ENCODE measurements around the gene TSPAN3.

GRCh38 chr15:74638589-74639532 is 23.2 kb downstream of the CLK3 start:
- RRBS, 2 experiments = no CpG with 5 or more reads among the region's 7 CpGs

DNA sequence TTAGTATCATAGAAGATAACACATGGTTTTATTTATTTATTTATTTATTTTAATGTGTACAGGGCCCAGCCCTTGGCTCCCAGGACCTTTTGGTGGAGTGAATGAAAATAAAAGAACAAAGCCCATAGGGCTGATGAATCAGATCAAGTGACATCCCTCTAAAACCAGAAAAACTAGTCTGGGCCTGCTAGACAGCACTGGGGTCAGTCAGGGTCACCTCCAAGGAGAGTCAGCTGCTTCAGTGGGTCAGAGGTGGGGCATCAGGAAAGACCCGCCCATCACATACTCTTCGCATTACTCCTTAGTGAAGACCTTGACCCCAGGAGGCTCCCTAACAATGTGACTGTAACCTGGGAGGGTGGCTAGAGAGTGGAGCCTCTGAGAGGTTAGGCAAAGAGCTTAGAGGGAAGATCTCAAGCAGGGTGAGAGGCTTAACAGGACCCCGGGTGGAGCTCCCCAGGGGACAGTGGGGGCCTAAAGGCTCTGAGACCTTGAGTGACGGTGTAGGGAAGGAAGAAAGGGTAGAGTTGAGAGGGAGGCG is 12.9 kb downstream of the PPCDC start:
- RRBS, 2 experiments = no CpG with 5 or more reads among the region's 5 CpGs

- RRBS, 2 experiments = no CpG with 5 or more reads among the region's 7 CpGs
Measured at GRCh38 chr15:75065114-75065963, 41.9 kb downstream of the PPCDC start.

DNA sequence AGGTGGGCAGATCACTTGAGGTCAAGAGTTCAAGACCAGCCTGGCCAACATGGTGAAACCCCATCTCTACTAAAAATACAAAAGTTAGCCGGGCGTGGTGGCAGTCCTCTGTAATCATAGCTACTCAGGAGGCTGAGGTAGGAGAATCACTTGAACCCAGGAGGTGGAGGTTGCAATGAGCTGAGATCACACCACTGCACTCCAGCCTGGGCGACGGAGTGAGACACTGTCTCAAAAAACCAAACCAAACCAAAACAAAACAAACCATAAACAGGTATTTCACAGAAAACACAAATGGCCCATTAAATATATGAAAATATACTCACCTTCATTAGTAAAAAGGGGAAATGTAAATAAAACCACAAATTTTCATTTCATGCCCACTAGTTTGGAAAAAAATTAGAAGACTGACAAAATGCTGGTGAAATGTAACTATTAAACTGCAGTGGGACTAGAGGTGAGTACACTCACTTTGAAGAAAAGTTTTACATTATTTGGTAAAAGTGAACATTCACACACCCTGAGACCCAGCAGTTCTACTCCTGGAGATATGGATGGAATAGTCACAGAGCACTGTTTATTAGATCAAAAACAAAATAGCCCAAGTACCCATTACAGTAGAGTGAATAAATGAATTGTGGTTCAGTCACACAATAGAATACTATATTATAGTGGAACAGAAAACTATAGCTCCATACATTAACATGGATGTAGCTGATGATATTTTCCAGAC is 71.7 kb downstream of the PPCDC start:
- RRBS, 2 experiments = no CpG with 5 or more reads among the region's 4 CpGs

DNA sequence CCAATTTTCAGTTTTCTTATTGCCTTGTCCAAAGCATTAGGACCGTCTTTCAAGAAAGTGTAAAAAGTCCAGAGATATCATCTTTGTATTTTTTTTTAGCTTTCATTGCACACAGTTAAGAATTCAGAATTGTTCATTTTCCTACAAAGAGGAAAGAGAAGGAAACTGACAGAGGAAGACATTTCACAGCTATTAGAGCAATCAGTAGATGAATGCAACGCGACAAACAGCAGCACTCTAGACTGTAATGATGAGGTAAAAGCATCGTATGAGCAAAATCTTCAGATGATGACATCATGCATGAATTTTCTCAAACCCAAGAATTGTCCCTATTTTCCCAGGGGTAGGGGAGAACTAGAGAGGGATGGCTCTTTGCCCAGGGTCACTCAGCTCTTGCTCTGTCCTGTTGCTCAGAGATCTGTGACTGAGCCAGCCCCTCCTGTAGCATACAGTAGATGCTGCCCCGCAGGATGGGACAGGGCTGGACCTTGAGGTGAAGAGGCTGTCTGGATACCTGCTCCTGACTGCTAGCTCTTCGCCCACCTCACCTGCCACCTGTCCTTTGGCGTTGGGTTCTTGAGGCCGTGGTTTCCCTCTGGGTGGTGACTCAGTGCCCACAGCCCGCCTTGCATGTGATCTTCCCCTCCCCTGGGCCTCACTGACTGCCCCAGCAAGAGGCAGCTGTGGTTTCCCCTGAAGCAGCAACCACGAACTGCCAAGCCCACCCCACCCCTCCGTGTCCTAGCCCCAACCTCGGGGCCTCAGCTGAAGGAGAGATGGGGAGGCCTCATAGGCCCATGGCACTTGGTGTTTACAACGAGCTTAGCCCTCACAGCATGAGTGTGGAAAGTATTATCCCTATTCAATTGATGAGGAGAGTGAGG is 84.9 kb downstream of the PPCDC start:
- RRBS, 2 experiments = no CpG with 5 or more reads among the region's 13 CpGs

- RRBS, 2 experiments = no CpG with 5 or more reads among the region's 24 CpGs
Measured at GRCh38 chr15:75640331-75640901, 392 bp upstream of the IMP3 start.

DNA sequence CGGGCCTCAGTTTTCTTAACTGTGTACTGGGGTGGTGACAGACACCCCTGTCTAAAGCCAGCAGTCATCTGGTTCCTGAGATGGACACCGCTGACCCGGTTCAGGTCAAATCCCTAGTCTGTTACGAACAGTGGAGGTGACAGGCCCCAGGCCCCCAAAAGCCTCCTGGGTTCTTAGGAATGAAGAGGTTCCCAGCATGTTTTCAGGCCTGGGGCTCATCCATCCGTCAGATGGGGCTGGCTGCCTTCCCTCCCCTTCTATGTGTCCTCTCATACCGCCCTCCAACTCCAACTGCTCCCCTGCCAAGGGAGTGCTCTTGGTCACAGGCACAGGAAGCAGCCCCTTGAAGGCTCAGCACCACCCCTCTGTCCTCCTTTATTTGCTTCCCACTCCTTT is 754 bp upstream of the ODF3L1 start:
- RRBS, 2 experiments = 95 to 100% methylated on average over 3 of the region's 6 CpGs

GRCh38 chr15:75932512-75933294 is 29.0 kb downstream of the FBXO22 start:
- RRBS, 2 experiments = no CpG with 5 or more reads among the region's 11 CpGs

- RRBS, 2 experiments = no CpG with 5 or more reads among the region's 8 CpGs
Measured at GRCh38 chr15:75943021-75944300, 39.8 kb downstream of the FBXO22 start.

DNA sequence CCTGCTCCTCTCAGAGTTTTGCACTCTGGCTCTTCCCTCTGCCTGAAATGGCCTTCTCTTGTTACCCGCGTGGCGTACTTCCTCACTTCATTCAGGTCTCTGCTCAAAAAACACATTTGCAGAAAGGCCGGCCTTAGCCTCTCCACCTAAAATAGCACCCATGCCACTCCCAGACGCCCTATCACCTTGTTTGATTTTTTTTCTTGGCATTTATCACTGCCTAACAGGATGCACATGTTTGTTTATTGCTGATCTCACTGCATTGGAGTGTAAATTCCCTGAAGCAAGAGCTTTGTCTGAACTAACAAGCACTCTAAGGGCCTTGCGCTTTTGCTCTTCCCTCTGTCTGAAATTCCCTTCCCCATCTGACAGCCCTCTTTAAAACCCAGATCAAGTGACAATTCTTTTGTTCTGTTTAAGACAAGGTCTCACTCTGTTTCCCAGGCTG is 1.5 kb upstream of the ETFA start:
- RRBS, 2 experiments = no CpG with 5 or more reads among the region's 6 CpGs

- RRBS, 2 experiments = no CpG with 5 or more reads among the region's 3 CpGs
Measured at GRCh38 chr15:76490096-76490520, 153.5 kb downstream of the ISL2 start.

DNA sequence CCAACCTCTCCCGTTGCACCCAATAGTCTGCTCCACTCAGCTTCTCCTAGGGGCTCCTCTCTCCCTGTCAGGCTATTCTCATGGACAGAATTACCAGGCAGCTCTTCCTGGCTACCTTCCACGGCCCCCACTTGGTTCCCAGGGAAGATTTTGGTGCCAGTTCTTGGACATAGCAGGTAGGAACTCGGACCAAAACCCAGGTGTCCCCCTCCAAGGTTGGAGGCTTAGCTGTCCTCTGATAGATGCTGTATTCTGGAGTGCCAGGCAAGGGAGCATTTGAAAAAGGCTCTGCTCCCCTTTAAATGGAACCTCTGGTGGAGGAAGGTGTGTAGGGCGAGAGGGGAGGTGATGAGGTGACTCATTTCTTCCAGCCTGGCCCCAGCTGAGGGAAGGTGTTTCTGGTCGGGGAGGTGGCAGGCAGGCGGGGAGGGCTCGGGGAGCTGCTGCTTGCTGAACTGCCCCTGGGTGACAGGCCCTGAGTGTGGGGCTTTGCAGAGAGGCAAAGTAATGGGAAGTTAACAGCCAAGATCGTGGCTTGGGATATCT is 18.7 kb downstream of the PSTPIP1 start:
- RRBS, 2 experiments = no CpG with 5 or more reads among the region's 8 CpGs

GRCh38 chr15:77064358-77065030 is 6.4 kb downstream of the TSPAN3 start:
- RRBS, 2 experiments = no CpG with 5 or more reads among the region's 5 CpGs

DNA sequence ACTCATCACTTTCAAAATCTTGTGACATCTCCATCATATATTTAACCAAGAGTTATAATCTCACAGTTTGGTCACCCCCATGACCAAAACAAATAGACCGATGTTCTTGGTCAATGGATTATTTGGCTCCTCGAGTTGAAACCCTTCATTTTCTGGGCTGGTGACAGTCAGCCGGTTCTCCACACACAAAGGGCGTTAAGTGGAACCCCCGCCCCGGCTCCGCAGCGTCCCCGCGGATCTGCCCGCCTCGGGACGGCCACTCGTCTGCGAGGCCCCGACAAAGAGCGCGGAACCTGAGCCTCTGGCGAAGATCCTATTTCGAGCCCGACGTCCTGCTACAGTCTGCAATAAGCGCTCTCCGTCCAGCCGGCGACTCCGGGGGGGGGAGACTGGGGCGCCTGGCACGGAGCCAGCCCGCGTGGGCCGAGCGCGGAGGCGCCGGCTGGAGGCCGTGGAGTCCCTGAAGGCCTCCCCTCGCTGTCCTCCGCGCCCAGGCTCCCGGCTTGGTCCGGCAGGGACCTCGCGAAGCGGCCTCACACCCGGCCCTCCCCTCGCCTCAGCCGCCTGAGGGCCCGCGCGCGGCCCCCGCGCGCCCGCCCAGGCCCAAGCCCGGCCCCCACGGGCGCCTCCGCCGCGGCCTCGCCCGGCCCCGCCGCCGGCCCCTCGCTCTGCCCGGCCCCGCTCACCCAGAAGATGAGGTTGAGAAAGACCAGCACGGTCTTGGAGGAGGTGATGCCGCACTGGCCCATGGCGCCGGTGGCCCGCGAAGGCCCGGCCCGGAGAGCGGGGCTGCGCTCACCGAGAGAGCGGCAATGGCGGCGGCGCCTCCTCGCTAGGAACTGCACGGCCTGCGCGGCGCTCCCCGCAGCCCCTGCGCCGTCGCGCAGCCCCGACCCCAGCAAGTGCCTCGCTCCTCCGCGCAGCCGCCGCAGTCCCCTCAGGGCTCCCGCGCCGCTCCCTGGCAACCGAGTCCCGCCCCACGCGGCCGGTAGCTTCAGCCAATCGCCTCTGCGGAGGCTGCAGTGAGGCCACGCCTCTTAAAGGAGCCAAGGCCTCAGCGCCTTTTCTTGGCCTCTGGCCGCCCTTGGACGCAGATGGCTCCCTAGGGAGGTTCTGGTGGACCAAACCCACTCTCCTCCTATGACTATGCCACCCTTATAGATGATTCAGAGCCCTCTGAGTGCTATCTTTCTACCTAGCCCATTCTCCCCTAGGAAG is at the start of gene TSPAN3:
Gene TSPAN3 (minus strand): TSS at position 904 of the 1,218 bp plus-strand sequence.
- RRBS, 2 experiments = under 1 to 2% methylated on average over 33 of the region's 115 CpGs

DNA sequence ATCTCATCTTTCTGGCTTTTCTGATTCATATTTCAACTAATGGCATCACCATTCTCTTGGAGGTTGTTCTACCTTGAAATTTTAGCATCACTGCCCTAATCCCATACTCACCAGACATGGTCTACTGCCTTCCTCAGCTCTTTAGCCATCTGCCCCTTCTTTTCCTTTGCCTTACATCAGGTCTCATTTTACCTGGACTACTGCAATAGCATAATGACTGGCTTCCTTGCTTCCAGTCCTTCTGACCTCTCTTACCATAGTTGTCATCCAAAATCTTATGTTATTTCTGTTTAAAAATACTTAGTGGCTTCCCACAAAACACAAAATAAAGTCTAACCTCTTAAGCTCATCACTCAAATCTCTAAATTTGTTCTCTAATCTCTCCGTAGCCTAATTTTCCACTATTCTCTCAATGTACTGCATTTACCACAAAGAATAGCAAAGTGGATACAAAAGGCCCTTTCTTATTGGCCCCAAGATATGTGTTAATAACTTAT is 53.6 kb upstream of the TSPAN3 start:
- RRBS, 2 experiments = no CpG with 5 or more reads among the region's 1 CpG

DNA sequence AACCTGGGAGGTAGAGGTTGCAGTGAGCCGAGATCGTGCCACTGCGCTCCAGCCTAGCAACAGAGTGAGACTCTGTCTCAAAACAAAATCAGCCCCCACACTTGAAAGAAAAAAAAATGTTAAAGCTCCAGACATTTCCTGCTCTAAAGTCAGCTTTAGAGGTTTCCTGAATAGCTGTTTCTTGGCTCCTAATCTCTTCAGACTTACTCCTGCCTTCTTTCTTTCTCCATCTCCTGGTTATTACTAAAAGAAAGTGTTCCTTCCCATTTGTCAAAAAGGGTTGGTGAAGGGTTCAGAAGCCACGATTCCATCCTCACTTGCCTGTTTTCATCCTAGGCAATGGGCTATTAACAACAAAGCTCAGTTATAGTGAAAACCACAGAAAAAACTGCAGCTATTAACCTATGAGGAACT is 89.7 kb upstream of the TSPAN3 start:
- RRBS, 2 experiments = no CpG with 5 or more reads among the region's 4 CpGs

GRCh38 chr15:77178817-77179386 is 108.0 kb upstream of the TSPAN3 start:
- RRBS, 2 experiments = no CpG with 5 or more reads among the region's 11 CpGs

DNA sequence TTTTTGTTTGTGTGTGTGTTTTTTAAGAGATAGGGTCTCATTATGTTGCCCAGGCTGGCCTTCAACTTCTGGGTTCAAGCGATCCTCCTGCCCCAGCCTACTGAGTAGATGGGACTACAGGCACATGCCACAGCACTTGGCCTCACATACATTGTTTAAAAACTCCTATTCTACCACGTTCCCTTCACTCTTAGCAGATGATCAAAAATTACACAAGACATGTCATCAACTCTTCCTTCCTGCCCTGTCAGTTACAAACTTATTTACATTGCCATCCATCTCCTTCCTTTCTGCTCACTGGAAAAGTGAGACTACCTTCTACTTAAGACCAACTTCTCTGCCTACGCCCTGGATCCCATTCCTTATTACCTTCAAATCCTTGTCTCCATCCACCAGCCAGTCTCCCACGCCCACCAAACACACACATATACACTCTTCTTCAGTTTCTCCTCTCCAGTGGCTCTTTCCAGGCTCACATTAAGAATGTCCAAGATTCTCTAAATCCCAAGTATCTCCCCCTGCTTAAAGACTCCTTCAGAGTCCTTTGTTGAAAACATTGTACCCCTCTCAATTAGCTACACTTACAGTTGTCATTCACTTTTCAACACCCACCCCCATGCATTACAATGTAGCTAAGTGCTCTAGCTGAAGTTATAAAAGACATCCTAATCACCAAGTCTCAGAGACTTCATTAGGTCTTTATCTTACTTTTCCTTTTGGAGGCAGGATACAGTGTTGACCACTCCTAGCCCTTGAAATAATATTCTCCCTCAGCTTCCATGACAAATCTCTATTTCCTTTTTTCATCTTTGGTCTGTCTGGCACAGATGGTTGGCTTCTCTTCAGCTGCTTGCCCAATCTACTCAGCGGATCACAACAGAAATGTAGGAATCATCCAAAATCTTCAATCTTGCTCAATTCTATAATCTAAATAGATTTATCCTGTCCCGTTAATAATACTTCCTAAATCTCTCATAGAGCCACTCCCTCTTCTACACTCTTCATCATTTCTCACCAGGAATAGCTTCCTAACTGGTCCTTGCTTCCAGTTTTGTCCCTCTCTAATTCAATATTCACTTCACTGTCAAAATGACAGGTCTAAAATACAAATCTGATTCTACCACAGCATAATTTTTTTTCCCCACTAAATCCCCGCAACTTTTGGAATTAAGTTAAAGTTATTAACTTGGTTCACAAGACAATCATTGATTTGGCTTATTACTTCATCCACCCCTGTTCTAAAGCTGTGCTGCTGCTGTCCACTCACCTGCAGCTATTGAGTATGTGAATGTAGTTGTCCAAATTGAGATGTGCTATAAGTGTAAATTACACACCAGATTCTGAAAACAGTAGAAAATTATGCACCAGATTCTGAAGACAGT is 4.0 kb downstream of the PEAK1 start:
- RRBS, 2 experiments = no CpG with 5 or more reads among the region's 7 CpGs

DNA sequence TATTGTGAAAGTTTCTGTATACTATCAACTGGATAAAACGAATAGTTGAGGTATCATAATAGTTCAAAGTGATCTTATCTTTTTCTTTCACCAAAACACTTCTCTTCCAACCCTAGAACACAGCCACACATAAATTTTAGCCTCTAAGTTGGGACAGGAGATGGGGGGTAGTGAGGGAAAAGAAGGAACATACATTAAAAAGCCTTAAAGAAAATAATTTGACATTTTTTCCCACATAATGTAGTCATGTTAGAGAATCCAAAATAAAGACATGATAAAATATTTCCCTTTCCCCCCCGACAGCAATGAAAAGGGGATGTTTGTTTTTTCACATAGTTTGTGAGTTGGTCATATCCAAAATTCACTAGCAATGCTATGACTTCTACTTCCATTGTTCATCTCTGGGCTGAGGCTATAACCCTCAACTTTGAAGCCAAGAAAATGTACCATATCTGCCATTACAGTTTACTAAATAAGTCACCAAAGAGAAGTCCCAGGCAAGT is 1.7 kb downstream of the PEAK1 start:
- RRBS, 2 experiments = no CpG with 5 or more reads among the region's 2 CpGs

DNA sequence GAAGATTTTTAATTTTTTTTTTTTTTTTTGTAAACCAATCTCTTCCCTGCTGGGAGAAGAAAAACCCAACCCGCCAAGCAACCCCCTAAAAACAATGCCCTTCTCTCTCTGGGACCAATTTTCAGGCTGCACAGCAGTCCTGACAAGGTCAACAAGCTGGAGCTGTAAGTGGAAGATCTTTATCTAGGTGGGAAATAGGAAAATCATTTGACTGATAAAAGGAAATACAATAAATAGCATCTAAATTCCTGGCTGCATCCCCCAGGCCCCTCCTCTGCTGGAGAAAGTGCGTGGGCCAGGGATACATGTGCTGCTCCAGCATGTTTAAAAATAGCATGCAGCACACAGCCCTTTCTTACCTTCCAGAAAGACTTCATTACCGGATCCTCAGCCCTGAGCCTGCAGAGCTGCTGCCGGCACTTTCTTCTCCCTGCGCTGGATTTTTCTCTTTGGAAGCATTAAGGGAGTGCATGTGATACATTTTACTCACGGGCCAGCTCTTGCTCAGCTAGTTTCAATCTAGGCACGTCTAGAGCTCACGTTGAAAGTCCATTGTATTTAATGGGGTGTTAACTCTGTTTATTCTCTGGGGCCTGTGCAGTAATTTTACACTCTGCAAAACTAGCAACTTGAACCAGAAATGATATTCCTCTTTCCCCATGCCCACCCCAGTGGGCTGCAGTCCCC is 77.3 kb downstream of the HMG20A start:
- RRBS, 2 experiments = no CpG with 5 or more reads among the region's 8 CpGs